Metastatic Breast Carcinoma in the Brain (tissue), 10 donors: Measurements from ENCODE around the genes GNL3 and ITIH1.

DNA sequence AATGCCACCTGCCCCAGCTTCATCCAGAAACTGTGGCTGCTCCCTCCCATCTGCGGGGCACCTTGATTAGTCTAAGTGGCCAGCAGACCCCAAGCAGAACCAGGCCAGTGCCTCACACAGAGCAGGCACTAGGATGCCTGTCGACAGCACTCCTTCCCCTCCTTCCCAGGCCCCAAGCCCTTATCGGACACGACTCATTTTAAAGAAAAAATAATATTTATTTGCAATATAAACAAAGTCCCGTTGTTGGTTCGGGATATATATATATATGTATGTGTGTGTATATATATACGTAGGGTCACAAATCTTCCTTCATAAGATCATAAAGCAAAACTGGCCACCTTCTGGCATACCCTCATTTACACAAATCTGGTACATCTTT is 7.7 kb downstream of the DUSP7 start:
- PRO-cap, 10 experiments, result no peak in any of the 10 experiments

DNA sequence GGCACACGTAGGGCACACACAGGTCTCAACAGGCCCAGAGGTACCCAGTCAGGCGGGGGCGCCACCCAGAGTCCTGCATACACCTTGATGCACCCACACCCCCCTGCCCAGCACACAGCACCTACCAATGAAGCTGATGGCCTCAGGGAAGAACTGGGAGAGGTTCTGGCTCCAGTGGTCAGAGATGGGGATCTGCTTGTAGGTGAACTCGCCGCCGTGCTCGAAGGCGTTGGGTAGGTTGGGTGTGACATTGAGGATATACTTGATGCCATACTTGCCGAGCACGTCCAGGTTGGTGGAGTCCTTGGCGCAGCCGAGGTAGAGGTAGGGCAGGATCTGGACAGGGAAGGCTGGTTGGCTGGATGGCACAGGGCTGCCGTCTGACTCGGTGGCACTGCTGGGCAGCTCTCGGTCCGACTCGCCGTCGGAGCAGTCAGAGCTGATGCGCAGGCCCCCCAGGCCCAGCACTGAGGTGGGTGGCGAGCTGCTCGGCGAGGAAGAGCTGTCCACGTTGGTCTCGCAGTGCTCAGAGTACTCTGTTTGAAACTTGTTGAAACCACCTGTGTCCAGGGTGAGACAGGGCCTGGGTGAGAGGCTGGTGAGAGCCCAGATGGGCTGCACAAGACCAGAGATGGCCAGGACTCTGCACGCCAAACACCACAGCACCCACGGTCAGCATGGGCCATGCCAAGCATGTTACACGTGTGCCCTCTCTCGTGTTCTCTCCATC is 2.4 kb downstream of the DUSP7 start:
- PRO-cap, 10 experiments, result no peak in any of the 10 experiments

DNA sequence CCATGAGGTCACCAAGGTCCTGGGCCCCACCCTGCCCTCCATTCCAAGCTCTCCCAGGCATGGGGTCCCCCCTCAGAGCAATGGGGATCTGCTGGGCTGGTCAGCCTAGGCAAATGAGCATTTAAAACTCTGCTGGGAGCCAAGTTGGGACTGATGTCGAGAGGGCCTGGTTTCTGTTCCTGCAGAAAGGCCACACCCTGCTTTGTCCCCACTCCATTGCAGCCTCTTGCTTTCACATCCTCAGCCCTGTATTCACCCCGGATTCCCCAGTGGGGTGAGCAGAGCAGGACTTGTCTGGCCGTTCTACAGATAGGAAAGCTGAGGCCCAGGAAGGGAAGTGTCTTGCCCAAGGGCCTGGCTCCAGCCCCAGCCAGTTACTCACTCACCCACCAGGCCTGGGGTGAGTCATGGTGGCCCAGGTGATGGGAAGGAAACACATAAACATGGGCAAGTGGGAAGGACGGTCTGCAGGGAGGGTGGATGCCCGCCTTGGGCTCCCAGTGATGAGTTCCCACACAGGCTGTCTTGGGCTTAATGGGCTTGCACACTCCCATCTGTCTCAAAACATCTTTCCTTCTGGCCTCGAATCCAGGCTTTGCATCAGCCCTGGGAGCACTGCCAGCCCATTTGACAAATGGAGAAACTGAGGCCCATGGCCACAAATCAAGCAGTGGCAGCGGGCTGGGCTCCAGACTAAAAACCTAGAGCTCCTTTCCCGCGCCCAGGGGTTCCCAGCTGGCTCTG is 6.2 kb upstream of the DUSP7 start:
- PRO-cap, 10 experiments, result no peak in any of the 10 experiments

GRCh38 chr3:52121440-52121887 is 32.8 kb downstream of the POC1A start:
- PRO-cap, 10 experiments, result no peak in any of the 10 experiments

DNA sequence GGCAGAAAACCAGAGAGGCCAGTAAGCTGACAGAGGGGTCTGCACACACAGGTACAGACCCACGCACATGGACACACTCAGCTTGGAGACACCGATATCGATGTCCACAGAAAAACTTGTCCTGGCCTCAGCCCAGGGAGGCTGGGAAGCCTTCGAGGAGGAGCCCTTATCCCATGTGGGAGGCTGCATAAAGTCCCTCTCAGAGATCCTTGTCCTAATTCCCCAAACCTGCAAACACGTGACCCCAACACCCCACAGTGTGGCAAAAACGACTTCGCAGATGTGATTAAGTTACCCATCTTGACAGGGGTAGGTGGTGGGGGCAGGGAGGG is 2.2 kb upstream of the TLR9 start:
- PRO-cap, 10 experiments, result no peak in any of the 10 experiments

- PRO-cap, 10 experiments, result no peak in any of the 10 experiments
Measured at GRCh38 chr3:52252633-52253002, 7.1 kb downstream of the PPM1M start.

DNA sequence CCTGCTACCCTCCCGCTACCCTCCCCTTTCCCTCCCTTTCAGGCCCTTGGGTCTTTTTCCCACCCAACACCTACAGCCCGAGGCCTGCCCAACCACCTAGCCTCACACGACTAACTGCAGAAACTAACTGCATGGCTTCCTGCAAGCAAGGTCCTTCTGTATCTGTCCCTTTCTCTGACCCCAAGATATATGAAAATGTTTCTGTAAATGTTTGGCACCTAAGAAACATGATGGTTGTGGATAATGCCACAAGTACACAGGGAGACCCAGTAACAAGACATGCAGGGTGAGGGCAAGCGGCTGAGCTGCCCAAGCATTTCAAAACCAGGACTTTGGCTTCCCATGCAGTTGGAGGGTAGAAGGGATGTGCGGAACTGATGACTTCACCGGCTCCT is 11.2 kb downstream of the PPM1M start:
- PRO-cap, 10 experiments, result no peak in any of the 10 experiments

DNA sequence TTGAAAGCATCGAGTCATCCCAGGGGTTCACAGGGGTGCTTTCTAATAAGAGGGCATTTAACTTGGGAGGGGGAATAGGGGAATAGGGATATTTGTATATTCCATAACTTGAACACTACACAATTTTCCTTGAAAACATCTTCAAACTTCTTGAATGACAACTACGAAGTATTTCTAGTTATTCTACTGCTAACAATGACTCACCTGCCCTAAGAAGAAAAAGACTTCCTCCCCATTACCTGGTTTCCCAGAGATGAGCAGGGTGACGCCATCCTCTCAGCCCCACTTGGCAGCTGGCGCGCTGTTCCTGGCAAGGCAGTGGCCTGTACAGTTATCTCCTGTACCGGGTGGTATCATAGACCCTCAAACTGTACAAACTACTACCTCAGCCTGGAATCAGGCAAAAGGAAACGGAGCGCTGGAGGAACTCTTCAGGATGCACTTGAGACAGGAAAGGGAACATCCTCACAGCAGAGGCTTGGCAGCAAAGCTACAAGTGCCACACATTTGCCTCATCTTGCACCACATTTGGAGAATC is 10.4 kb downstream of the WDR82 start:
- PRO-cap, 10 experiments, result peak in 7 of 10 experiments; most common minus-strand start position 389 of the sequence (in 7)

DNA sequence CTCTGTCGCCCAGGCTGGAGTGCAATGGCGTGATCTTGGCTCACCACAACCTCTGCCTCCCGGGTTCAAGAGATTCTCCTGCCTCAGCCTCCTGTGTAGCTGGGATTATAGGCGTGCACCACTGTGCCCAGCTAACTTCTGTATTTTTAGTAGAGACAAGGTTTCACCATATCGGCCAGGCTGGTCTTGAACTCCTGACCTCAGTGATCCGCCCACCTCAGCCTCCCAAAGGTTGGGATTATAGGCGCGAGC is 8.4 kb downstream of the WDR82 start:
- PRO-cap, 10 experiments, result no peak in any of the 10 experiments

GRCh38 chr3:52372905-52373475 is 36.8 kb downstream of the BAP1 start:
- PRO-cap, 10 experiments, result no peak in any of the 10 experiments

DNA sequence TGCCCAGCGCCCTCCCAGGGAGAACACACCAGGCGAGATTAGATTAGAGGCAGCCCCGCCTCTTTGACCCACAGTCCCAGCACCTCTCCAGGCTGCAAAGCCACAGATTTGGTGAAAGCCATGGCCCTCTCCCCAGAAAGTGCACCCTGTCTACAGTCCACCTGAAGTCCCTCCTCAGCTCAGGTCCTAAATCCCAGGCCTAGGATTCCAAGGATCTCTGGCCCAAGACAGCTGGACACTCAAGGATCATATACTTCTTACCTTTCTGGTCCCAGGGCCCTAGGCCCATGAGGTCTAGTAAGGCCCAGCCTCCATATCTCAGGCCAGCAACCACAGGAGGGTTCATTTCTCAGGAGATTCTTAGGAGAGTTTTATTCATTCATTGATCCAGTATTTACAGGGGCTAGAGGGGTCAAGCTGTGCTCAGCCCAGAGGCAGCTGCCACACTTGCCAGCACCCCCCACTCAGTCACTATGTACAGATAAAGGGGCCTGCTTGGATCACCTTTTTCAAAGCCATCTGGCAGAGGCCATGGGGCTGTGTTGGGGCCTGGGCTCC is 9.1 kb downstream of the BAP1 start:
- PRO-cap, 10 experiments, result no peak in any of the 10 experiments

DNA sequence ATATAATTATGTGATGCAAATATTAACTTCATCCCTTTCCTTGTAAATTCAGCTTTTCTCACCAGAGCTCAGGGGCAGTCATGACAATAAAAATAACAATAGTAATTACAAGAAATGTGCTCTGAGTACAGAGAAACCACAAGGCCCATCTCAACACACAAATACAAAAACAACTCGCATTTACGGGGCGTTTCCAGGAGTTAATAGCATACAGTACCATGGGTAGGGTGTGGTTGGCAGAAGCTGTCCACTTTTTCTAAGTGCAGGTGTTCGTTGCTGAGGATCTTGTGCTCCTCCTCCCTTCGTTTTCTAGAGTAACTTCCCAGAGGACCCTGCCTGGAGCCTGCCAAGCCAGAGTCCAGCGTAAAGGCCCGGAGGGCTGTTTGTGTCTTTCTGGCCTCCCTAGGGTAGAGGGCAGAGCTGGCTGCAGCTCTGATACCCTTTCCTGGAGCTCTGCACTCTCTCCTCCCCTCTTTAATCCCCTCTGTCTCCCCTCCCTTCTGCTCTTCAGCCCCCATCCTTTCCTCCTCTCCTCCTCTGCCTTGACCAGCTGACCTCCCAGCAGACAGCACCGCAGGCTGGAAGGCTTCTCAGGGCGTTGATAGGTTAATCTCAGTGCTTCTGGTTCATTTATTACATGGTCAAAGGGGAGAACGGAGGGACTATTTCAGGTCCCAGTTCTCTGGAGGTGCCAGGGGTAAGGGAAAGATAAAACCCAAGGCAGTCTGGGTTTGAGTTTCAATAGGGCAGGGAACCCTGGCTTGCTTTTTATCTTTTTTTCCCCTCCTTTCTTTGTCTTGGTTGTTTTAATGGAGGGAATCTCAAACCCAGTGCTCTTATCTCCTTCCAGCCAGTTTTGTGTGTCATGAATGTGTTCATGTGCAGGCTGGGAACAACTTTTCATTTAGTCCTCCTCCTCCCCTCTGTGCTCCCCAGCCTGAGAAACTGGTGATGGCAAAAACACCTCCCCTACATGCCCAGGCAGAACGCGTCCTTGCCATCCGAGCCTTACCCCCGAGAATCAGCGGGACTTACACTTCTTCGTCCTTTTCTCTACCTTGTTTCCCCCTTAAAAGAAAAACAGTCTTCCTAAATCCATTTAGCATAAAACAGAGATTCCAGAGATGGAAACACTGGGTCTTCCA is 11.2 kb downstream of the SEMA3G start:
- PRO-cap, 10 experiments, result no peak in any of the 10 experiments

DNA sequence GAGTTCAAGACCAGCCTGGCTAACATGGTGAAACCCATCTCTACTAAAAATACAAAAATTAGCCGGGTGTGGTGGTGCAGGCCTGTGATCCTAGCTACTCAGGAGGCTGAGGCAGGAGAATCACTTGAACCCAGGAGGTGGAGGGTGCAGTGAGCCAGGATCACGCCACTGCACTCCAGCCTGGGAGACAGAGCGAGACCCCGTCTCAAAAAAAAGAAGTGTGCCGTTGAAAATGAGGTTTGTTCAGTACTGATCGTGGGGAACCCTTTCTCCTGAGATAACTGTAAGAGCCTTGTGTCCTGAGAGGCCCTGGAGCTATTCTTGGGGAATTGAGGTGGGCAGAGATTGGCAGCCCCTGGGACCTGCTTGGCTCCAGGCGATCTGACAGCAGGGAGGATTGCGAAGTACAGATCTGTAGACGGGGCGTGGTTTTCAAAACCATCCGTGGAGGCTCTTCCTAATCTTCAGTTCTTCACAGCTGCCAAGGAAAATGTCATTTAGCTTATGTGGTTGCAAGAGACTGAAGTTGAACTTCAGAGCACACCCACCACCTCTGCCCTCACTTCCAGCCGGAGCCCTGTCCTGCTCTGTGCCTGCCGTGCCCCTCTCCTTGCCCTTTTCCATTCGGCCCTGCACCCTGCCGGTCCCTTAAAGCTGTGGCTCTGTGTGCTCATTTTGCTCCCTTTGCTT is 12.8 kb downstream of the NISCH start:
- PRO-cap, 10 experiments, result no peak in any of the 10 experiments

DNA sequence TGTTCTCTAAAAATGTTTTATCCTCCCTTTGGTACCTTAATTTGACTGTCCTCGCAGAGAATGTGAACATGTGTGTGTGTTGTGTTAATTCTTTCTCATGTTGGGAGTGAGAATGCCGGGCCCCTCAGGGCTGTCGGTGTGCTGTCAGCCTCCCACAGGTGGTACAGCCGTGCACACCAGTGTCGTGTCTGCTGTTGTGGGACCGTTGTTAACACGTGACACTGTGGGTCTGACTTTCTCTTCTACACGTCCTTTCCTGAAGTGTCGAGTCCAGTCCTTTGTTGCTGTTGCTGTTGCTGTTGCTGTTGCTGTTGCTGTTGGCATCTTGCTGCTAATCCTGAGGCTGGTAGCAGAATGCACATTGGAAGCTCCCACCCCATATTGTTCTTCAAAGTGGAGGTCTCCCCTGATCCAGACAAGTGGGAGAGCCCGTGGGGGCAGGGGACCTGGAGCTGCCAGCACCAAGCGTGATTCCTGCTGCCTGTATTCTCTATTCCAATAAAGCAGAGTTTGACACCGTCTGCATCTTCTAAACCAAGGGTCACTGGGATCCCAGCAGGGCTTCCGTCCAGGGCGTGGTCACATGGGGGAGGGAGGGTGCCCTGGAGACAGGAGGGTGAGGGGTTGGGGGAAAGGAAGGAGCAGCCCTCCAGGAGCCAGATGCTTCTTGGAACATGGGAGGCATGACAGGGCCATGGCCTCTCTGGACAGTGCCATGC is 2.4 kb upstream of the STAB1 start:
- PRO-cap, 10 experiments, result no peak in any of the 10 experiments

DNA sequence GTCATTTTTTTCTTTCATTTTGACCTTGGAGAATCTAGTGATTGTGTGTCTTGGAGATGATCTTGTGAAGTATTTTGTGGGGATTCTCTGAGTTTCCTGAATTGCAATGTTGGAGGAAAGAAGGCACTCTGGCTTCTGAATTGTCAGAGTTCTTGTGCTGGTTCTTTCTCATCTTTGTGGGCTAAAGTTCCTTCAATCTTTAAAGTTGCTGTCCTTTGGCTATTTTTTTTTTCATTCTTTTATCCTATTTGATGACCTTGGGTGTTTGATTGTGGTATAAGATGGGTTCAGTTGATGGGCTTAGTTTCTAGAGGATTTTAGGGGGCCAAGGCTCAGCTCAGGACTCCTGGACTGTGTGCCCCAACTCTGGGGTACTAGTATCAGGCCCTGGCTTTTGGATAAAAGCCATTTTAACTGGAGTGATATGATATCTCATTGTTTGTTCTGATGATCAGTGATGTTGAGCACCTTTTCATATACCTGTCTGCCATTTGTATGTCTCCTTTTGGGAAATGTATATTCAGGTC is 58.6 kb downstream of the UQCC5 start:
- PRO-cap, 10 experiments, result no peak in any of the 10 experiments

DNA sequence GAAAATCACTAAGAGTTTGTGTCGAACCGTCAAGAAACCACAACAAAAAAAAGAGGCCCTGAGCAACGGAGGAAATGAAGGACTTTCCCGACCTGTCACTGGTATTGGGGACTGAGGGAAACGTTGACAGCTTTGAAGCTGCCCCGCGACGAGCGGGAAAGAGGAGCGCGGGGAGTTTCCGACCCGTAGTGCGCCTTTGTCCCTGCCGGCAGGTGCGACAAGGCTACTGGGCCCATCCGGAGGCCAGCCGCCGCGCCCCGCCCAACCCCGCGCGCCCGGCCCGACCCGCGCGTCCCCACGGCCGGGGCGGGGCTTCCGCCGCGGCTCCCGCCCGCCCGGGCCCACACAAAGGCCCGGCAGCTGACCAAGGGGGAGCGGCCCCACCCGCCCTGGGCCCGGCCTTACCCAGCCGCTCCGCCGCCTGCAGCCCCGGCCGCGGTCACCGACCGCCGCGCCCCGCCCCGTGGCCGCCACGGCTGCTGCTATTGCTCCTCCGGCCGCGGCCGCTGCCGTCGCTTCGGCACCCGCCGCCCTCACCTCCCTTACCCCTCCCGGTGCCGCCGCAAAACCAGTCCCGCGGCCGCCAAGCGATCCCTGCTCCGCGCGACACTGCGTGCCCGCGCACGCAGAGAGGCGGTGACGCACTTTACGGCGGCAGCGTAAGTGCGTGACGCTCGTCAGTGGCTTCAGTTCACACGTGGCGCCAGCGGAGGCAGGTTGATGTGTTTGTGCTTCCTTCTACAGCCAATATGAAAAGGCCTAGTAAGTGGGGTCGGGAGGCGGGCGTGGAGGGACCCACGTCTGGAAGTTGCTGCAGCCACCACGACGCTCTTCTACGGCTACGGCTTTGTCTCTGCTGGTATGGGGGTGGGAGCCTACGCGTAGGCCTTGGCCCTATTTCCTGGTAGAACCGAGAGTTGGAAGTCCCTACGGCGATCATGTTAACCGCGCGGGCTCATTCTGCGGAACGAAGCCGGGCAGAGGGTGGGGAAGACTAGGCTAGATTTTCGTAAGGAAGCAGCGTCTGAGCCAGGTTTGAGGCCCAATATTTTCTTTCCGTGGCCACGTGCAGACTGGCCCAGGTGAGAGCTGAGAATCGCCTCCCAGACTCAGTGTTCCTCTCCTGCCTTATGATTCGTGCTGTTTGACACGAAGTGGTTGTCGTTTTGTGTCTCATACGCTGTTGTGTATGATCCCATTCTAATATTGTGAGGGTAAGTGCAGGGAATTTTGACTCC is at the start of gene GNL3:
Gene GNL3 (plus strand): TSS at position 689 of the 1,238 bp plus-strand sequence.
- PRO-cap, 10 experiments, result peak in 10 of 10 experiments; most common plus-strand start position 689 of the sequence (in 10); most common minus-strand start position 539 of the sequence (in 10)

DNA sequence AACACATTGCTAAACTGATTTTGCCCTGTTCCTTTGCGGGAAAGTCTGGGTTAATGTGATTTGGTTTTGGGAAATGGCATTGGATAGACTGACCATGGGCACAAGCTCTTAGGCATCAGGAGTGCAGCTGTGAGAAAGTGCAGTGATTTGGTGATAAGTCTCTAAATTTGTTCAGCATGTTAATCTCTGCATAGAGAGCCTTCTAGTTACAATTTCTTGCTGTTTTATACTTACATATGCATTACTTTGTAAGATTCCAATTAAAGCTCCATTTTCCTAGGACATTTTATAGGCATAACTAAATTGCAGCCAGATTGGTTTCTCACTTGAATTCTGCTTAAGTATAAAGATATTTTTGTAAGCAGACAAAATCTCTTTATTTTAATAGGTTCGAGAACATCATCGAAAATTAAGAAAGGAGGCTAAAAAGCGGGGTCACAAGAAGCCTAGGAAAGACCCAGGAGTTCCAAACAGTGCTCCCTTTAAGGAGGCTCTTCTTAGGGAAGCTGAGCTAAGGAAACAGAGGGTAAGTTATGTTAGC is 1.1 kb downstream of the GNL3 start:
- PRO-cap, 10 experiments, result no peak in any of the 10 experiments

- PRO-cap, 10 experiments, result no peak in any of the 10 experiments
Measured at GRCh38 chr3:52777140-52777742, at the start of gene ITIH1. Gene ITIH1 (plus strand): TSS chr3:52777599.

- PRO-cap, 10 experiments, result no peak in any of the 10 experiments
Measured at GRCh38 chr3:52778164-52778649, 808 bp downstream of the ITIH1 start.

- PRO-cap, 10 experiments, result peak in 1 of 10 experiments; most common plus-strand start chr3:52827636 (in 1); most common minus-strand start chr3:52827639 (in 1)
Measured at GRCh38 chr3:52827230-52828304, 2.9 kb downstream of the ITIH4 start.